ENCODE results near the genes CD151 and CHID1.

DNA sequence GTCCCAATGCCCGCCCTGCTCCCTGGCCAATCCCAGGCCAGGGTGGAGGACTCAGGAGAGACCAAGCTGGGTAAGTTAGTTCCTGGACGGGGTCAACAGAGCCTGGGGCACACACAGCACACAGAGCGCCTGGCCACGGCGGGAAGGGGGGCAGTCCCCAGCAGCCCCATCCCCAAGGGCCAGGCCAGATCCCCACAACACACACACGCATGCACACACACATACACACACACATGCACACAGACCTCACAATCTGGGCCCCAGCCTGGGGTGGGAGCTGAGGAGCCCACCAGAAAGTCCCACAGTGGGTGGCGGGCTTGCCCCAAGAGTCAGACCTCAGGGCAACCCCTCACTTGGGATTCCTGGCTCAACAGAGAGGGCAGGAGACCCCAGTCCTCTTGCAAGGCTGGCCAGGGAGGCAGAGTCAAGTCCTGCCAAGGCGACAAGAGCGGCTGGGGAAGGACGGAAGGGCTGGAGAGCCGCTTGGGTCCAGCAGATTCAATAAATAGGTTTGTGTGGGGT, 1.2 kb upstream of the CEND1 start:
- PRO-cap: no peak

GRCh38 chr11:832410-833307, at the start of gene CD151:
Gene CD151 (plus strand): TSS chr11:832952.
- PRO-cap: unidirectional peak, plus-strand start at chr11:832952

DNA sequence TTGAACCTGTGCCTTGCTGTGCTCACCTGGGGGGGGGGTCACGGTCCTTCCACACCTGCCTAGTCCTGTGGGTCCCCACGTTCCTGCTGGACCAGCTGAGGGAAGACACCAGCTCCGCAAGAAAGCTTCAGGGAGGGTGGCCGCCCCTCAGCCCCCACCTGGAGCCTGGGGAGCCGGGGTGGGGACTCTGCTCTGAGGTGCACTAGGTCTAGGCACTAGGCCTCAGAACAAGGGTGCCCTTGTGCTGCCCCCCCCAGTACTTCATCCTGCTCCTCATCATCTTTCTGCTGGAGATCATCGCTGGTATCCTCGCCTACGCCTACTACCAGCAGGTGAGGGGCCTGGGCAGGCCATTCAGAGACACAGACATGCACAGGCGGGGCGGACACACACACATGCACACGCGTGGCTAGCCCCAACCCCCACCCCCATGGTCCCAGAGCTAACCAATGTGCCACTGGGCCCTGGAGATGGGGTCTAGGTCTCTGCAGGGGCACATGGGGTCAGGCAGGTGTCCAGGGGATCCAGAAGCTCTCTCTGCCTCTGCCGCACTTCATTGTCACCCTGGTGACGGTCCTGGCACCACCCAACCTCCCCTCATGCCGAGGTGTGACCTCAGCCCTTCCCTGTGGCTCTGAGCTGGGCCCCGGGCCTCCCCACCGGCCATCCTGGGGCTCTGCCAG, 3.9 kb downstream of the CD151 start:
- PRO-cap: no peak

- PRO-cap: no peak
Measured at GRCh38 chr11:840196-840808, 2.0 kb downstream of the POLR2L start.

- PRO-cap: no peak
Measured at GRCh38 chr11:850506-851084, 7.9 kb downstream of the TSPAN4 start.

DNA sequence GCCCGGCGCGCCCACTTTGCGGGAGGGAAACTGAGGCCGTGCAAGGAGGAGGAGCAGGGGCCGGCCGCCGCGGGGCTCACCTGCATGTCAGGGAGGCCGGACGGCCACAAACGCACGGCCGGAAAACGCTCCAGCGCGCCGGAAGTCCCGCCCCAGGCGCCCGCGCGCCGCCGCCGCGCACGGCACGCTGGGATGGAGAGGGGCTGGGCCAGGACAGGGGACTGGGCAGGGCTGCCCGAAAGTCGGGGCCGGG, at the start of gene CHID1:
TSS of gene CHID1 (minus strand) at position 116 of the 253 bp plus-strand sequence.
- PRO-cap: bidirectional peak, plus-strand start at position 211 of the sequence, minus-strand start at position 116 of the sequence

GRCh38 chr11:953318-953936, 27.8 kb downstream of the AP2A2 start:
- PRO-cap: no peak

GRCh38 chr11:986186-987079, 50.1 kb downstream of the MUC6 start:
- PRO-cap: no peak

GRCh38 chr11:1008981-1009311, 27.6 kb downstream of the MUC6 start:
- PRO-cap: no peak

GRCh38 chr11:1052974-1053918, 16.7 kb upstream of the MUC6 start:
- PRO-cap: no peak

DNA sequence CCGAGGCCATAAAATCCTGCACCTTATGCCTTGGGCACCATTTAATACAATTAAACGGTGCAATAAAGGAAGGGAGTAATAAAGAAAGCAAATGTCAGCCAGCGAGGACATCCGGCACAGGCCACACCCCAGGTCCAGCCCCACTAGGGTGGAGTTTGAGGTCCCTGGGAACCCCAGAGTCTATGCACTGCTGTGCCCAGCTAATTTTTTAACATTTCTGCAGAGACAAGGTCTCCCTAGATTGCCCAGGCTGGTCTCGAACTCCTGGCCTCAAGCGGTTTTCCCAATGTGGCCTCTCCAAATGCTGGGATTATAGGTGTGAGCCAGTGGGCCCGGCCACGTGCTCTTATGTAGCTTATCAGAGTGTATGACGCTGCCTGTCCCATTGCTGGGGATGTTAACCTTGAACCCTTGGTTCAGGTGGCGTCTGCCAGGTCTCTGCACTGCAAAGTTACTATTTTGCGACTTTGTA, 24.6 kb upstream of the MUC6 start:
- PRO-cap: no peak

DNA sequence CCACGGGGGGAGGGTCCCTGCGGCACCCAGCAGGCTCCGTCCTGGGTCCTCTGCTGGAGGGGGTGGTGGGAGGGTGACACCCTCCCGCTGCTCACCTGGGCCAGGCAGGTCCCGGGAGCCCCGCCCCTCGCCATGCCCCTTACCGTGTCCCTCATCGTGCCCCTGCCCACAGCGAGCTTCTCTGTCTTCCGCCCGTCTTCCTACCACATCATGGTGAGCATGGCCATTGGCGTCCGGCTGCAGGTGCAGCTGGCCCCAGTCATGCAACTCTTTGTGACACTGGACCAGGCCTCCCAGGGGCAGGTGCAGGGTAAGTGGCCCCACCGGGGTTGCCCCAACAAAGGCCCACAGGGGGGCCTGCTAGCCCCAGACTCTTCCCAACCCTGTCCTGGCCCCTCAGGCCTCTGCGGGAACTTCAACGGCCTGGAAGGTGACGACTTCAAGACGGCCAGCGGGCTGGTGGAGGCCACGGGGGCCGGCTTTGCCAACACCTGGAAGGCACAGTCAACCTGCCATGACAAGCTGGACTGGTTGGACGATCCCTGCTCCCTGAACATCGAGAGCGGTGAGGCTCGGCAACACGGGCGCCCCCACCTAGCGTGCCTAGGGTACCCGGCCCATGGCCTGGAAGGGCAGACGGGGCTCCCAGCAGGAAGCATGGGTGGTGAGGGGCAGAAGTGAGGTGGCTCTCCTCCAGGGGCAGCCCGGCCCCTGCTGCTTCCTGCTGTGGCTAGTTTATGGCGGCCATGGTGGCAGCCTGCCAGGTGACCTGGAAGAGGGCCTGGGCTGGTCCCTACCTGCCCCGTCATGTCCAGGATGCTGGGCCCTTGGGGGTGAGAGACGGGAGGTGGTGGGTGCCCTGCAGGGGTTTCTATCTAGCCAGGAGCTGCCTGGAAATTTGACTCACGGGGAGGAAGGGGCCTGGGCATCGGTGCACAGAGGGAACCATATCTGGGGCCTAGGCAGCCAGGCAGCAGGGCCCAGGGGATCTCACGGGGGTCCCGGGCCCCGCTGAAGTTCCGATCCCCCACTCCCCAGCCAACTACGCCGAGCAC, 47.1 kb upstream of the MUC6 start:
- PRO-cap: no peak

- PRO-cap: no peak
Measured at GRCh38 chr11:1089634-1090280, 53.2 kb upstream of the MUC6 start.

DNA sequence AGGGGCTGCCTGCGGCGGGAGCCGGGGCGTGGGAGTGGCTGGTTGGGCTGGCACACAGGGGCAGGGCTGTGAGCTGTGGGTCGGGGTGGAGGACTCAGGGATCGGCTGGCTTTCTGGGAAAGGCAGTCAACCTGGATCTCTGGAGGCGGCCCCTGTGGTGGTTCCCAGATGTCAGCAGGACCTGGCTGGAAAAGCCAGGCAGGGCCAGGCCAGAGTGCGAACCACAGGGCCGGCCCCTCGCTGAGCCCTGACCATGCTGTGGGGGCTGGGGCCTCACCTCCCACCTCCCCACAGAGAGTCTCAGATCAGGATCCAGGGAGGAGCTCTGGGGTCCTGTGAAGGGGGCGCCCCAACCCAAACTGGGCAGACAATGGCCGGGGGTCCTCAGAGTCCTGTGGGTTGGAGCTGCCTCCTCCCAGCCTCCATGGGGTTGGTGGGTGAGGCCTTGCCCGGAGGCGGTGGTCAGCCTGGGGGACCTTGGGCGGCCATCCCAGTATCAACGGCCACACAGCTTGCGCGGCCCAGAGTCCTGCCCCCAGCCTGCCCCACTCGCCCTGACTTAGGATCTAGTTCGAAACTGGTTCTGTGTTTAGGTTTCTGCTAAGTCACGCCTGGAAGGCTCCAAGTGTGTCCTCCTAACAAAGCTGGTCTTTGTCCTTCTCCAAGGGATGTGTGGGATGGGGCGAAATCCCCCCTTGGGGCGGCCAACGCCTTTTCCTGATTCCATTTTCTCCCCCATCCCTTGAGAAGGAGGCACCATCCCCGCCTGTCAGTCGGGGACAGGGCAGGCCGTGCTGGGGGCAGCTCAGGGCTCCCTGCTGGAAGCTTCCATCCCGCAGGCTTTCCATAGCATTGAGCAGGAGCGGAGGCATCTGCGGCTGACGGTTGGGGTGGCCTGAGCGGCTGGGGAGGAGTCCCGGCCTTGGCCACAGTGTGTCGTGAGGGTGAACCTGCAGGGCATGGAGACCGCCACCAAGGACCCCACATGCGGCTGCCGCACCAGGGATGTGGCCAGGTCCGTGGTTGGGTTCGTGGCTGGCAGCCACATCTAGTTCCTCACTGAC, 2.1 kb downstream of the MUC5B start:
- PRO-cap: no peak

- PRO-cap: no peak
Measured at GRCh38 chr11:1391908-1392432, 2.2 kb downstream of the BRSK2 start.

DNA sequence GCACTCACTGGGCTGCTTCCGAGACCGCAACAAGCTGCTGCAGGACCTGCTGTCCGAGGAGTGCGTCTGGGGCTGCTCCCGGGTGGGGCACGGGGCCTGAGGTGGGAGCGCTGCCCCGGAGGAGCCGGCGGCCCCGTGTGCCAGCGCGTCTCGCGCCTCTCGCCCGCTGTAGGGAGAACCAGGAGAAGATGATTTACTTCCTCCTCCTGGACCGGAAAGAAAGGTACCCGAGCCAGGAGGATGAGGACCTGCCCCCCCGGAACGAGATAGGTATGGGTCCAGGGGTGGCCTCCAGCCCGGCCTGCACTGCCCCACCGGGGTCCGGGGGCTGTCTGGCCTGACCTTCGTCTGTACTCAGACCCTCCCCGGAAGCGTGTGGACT, 41.2 kb downstream of the MOB2 start:
- PRO-cap: no peak

DNA sequence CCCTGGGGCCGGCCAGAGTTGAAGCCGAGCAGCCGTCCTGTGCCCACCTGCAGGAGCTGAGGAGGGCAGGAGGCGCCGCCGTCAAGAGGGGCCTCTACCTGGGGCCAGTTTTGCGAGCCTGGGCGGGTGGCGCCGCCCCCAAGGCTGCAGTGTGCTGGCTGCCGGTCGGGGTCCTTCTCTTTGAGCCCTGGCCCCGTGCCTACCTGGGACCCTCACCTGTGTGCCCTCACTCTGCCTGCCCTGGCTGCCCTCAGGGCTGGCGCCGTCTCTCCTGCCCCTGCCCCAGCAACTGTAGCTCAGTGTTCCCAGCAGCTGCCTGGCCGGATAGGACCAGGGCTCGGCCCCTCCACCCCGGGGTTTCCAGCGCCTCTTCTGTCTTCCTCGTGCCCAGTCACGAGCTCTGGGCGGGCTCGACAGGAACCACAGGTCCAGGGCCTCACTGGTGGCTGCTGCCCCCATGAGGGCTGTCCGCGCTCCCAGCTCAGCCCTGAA, 38.3 kb downstream of the MOB2 start:
- PRO-cap: no peak

DNA sequence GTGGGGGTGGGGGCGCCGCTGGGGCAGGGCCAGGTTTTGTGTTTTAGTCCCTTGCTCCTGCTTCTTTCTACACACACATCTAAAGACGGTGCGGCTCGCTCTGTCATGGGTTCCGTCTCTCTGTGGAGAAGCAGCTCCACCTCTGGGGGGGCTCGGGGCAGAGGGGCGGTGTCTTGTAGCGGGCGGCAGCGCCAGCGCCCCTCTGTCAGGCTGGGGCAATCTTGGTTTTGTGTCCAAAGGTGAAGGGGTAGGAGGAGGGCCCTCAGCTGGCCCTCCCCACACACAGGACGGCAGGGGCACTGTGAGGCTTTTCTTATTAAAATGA, 24.8 kb downstream of the MOB2 start:
- PRO-cap: no peak

DNA sequence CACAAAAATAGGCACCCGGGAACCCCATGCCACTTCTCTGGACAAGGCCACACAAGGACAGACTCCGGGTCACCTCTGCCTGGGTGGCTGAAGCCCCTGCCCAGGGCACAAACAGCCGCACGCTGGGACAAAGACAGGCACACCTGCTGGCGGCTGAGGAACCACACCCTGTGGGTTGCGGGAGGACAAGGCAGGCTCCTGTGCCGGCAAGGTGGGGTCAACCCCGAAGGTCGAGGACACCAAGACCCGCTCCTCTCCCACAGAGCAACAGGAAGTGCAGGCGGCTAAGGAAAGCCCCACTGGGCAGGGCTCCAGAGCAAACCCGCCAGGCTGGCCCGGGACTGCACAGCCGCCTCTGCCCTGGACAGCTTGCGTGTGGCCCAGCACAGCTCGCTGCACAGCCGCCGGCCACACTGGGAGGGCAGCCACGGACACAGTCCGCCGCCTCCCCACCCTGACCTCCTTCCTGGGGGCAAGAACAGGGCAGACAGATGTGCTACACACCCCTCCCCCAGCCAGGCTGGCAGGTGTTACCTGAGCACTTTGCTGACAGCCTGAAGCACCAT, 583 bp downstream of the MOB2 start:
- PRO-cap: no peak

- PRO-cap: no peak
Measured at GRCh38 chr11:1558991-1560192, 12.7 kb downstream of the DUSP8 start.

Measured in natural killer cell (primary cell).